Daoy (cell line): ENCODE measurements around the gene UGGT2.

GRCh38 chr13:81734549-81734957 lies 1393.6 kb upstream of the SPRY2 start:
- RAMPAGE, long total RNA = no peak

- RAMPAGE, long total RNA = no peak
Measured at GRCh38 chr13:86792032-86792608, 879.1 kb upstream of the SLITRK5 start.

DNA sequence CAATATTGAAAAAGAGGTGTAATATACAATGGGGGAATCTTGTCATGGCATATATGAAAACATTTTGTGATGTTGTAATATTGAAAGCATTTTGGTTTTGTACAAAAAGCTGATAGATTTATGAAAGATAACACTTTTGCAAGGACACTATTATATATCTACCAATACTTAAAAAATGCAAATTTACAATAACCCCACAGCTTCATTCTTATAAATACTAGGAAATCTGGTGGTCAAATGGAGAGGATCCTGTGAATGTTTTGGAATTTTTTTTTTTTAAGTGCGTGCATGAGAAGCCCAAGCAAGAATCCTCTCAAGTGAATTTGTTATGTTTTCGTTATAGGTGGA lies 1263.0 kb downstream of the SLITRK5 start:
- RAMPAGE, long total RNA = no peak

DNA sequence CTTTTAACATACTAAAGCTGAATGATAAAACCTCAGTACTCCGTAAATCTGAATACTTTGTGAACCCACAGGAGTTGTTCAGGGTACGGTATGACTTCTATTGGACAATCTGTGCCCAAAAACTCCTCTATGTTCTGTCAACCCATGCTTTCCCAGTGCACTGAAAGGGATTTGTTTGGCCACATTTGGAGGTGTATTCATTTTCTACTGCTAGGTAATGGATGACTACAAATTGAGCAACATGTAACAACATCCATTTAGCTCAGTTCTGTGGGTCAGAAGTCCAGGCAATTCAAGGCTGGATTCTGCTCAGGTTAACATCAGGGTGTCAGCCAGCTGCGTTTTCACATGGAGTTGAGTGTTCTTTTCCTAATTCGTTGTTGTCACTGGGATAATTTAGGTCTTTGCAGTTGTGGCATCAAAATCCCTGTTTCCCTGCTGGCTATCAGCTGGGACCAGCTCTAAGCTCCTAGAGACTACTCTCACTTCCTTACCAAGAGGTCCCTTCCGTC lies 25.6 kb upstream of the GPC5 start:
- RAMPAGE, long total RNA = no peak

DNA sequence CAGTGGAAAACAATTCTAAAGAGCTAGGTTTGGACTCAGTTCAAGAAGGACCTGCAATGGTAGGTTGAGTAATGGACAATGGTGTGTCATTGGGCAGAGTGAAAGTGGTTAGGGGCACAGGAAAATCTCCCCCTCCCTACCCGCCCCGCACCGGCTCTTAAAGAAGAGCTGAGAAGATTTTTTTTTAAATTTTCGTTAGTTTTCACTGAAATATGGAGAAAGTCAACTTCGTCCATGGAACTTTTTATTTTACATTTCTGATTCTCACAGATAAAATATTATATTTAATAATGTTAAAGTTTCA lies 13.1 kb upstream of the GPC5 start:
- RAMPAGE, long total RNA = no peak

DNA sequence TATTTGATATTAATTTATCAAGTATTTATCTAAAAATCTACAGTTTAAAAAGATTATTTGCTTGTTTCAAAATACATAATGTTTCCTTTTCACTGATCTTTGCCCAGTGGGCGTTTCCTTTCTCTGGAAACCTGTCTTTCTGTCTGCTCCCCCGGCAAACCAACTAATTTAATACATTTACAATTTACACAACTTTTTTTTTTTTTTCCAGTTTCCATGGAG lies 5.2 kb downstream of the GPC6 start:
- RAMPAGE, long total RNA = no peak

GRCh38 chr13:94329309-94329644 lies 150.2 kb downstream of the DCT start:
- RAMPAGE, long total RNA = no peak

GRCh38 chr13:94433335-94433756 lies 46.1 kb downstream of the DCT start:
- RAMPAGE, long total RNA = no peak

- RAMPAGE, long total RNA = no peak
Measured at GRCh38 chr13:94600926-94601440, 674 bp upstream of the GPR180 start.

DNA sequence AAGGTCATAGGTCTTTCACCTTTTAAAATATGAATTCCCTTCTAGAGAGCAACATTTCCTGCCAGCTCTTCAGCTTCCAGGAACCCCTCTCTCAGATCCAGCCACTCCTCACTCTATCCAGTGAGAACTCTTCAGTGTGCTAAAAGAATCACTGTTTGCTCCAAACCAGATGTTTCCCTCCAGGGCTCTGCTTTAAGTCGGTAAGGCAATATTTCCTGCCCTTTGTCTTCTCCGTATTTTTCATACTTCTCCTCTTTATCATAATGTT lies 39.6 kb downstream of the GPR180 start:
- RAMPAGE, long total RNA = no peak

DNA sequence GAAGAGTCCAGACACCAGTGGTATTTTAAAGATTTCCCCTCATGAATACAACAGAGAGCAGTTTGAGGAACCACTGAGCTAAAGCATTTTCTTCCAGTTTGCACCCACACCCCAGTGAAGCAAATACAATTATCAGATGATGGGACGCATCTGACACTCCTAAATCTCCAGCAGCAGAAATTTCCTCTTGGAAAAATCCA lies 74.3 kb downstream of the ABCC4 start:
- RAMPAGE, long total RNA = no peak

DNA sequence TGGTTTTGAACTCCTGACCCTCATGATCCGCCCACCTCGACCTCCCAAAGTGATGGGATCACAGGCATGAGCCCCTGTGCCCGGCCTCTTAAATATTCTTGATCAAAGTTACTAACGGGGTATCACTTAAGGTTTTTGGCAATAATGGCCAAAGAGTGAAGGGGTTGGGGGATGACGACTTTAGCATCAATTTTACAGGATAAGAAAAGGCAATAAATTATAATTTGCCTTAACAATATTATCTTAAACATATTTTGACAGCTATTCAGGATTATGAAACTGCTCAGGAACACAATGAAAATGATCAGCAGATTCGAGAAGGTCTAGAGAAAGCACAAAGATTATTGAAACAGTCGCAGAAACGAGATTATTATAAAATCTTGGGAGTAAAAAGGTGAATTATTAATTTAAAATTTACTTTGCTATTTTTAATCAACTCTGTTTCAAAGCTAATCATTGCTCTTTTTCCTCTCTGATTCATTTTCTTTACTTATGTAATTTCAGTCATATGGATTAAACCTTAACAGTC lies 108.8 kb downstream of the DNAJC3 start:
- RAMPAGE, long total RNA = no peak

- RAMPAGE, long total RNA = start-site peak on the minus strand at chr13:96053369-96053405, 135 and 71 reads in 2 replicates
Measured at GRCh38 chr13:96052499-96053680, at the start of gene UGGT2. TSS of gene UGGT2 (minus strand) at chr13:96053401.

GRCh38 chr13:97237909-97239196 lies 16.2 kb downstream of the MBNL2 start:
- RAMPAGE, long total RNA = no peak

- RAMPAGE, long total RNA = no peak
Measured at GRCh38 chr13:97319152-97319632, 97.1 kb downstream of the MBNL2 start.

GRCh38 chr13:97371116-97371938 lies 62.6 kb upstream of the RAP2A start:
- RAMPAGE, long total RNA = no peak

DNA sequence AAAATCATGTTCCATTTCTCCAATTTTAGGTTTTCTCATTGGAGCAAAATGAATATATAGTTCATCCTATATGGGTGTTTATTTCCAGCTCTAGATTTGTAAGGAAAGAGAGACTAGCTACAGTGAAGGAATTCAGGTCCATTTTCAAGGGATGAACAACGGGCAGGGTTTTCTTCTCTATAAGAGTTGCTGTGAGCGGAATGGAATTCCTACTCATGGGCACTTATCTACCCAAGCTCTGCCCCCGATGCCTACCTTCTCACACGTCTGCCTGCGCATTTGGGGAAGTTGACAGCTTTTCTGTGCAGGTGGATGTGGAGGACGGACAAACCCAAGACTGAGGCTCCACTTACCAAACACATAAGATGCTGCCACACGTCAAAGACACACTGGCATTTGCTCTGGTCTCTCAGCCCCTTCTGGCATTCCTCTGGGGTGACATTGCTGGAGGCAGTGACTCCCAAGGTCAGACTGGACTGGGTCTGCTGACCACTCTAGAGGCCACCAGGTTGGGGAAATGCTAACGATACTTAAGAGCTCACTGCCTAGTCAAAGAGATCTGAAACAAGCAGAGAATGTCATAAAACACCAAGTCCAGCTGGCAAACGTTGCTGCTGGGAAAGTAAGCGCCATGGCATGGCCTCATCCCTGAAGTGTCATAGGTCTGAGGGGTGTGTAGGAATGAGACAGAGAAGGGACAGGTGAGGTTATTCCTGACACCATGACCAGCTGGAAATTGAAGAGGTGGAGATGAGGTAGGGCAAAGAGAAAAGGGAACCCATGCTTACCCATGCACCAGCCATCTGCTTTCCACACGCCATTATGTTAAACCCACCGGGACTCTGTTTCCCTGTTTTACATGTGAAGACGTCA lies 59.0 kb upstream of the RAP2A start:
- RAMPAGE, long total RNA = no peak

GRCh38 chr13:98019453-98019970 lies 66.0 kb downstream of the IPO5 start:
- RAMPAGE, long total RNA = no peak

DNA sequence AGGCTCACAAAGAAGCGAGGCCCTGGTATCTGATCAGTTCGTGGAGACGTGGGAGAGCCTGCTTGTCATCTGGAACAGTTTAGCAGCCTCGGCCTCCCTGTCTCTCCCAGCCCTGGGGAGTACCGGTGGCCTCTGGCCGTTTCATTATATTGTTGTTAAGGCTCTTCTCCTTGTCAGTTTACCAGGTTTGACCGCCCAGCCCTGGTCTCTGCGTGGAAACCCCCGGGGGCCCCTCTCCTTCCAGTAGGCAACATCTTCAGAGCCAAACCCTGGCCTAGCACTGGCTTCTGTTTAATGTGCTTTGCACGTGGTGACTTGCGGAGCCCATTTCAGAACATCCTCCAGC lies 1.4 kb downstream of the FARP1 start:
- RAMPAGE, long total RNA = no peak

DNA sequence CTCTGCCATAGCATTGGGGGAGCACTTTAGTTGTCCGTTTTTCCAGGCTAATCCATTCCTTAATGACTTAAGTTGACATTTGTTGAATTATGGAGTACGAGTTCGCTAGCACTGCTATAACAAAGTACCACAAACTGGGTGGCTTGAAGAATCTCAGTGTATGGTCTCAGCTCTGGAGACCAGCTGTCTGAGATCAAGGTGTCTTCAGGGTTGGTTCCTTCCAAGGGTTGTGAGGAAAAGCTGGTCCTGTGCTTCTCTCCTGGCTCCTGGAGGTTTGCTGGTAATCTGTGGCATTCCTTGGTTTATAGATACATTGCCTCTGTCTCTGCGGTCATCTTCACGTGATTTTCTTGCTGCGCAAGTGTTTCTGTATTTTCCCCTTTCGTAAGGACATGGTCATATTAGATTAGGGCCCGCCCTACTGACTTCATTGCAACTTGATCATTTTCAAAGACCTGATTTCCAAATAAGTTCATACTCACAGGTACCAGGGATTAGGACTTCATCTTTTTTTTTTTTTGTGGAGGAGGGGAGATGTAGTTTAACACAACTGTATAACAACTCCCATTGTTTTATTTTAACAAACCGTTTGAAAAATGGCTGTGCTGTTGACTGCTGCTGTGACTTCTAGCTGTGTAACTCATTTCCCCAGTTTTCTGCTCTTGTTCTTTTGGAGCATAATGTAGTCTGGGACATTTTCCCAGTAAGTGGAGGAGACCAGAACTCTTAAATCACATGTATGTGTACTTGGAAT lies 49.1 kb upstream of the RNF113B start:
- RAMPAGE, long total RNA = no peak